T47D (cell line): ENCODE data around the gene SCAF11.

DNA sequence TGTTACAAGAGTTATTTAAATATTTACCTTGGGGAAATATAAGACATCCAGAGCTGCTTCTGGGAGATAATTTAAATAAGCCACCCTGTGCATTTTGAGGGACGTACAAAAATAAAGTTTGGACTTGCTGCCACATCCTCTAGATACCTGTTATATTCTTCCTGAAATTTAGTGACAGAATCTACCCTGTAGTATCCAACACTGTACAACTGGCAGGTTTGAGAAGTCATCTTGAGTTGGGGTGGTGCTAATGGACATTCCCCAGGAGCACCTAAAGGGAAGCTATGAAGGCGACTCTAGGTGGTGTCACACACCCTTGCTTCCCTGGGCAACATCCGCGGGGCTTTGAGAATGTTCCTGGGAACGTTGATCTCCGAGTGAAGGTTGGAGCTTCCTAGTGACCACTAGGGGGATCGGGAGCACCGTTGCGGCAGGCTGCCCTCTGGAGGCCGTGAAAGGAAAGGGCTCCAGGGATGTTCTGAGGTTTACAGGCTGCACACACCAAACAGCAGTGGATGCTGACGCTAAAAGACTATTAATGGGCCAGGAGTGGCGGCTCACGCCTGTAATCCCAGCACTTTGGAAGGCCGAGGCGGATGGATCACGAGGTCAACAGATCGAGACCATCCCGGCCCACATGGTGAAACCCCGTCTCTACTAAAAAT is 72.5 kb upstream of the NELL2 start:
- RRBS: no CpG with 5 or more reads among the region's 19 CpGs

- RRBS: no CpG with 5 or more reads among the region's 4 CpGs
Measured at GRCh38 chr12:45415161-45415893, 199.4 kb downstream of the ANO6 start.

GRCh38 chr12:45732170-45732630 is 2.7 kb downstream of the ARID2 start:
- RRBS: no CpG with 5 or more reads among the region's 5 CpGs

- RRBS: no CpG with 5 or more reads among the region's 3 CpGs
Measured at GRCh38 chr12:45768214-45769465, 39.1 kb downstream of the ARID2 start.

DNA sequence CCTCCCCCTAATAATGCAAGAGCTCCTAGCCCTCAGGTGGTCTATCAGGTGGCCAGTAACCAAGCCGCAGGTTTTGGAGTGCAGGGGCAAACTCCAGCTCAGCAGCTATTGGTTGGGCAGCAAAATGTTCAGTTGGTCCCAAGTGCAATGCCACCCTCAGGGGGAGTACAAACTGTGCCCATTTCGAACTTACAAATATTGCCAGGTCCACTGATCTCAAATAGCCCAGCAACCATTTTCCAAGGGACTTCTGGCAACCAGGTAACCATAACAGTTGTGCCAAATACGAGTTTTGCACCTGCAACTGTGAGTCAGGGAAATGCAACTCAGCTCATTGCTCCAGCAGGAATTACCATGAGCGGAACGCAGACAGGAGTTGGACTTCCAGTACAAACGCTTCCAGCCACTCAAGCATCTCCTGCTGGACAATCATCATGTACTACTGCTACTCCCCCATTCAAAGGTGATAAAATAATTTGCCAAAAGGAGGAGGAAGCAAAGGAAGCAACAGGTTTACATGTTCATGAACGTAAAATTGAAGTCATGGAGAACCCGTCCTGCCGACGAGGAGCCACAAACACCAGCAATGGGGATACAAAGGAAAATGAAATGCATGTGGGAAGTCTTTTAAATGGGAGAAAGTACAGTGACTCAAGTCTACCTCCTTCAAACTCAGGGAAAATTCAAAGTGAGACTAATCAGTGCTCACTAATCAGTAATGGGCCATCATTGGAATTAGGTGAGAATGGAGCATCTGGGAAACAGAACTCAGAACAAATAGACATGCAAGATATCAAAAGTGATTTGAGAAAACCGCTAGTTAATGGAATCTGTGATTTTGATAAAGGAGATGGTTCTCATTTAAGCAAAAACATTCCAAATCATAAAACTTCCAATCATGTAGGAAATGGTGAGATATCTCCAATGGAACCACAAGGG is 122.1 kb downstream of the ARID2 start:
- RRBS: no CpG with 5 or more reads among the region's 11 CpGs

- RRBS: no CpG with 5 or more reads among the region's 16 CpGs
Measured at GRCh38 chr12:45926454-45927783, 63.5 kb downstream of the SCAF11 start.

GRCh38 chr12:45990169-45990775 is at the start of gene SCAF11:
TSS of gene SCAF11 (minus strand) at chr12:45990574.
- RRBS: under 1% methylated on average over 8 of the region's 61 CpGs

DNA sequence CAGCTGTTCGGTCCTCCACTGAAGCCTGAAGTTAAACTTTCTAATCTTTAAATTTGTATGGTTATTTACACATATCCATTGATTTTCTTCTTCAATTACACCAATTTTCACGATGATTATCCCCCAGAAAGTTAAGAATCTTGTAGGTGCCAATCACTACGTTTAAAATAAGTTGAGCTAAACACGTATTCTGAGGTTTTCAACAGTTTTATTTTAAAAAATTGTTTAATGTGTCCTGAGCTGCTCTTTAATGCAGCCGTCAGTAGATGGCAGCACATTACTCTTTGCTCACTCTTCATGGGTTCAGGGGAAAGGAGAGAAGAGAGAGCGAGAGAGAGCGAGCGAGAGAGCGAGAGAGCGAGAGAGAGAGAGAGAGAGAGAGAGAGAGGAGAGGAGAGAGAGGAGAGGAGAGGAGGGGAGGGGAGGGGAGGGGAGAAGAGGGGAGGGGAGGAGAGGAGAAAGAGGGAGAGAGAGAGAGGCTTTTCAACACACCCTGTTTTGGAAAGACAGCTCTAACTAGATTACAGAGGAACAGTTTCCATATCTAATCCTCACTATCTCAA is 134.7 kb upstream of the SCAF11 start:
- RRBS: no CpG with 5 or more reads among the region's 10 CpGs

GRCh38 chr12:46195191-46195742 is 73.6 kb downstream of the SLC38A1 start:
- RRBS: no CpG with 5 or more reads among the region's 12 CpGs

DNA sequence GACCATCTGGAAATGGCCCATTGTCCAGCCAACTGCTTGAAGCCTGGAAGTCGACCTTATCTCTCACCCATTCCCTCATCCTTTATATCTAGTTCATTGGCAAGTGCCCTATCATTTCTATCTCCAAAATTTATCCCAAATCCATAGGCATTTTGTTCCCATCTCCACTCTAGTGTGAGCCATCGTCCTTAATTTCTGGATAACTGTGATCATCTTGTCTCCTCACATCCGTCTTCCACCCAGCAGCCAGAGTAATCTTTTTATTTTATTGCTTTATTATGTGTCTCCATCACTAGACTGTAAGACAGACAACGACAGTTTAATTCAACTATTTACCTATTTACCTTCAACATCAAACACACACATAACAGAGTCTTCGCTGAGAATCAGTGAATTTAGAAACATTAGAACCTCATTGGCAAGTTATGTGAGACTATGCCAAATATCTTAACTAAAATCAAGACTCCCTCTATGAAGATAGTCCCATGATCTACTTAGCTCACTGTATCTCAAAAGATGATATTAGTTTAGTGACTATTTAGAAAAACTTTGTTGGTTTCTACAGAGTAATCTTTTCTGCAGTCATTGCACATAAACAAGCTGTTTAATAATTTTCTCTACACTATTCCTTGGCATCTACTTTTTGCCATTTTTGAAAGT is 55.2 kb downstream of the SLC38A1 start:
- RRBS: no CpG with 5 or more reads among the region's 5 CpGs

DNA sequence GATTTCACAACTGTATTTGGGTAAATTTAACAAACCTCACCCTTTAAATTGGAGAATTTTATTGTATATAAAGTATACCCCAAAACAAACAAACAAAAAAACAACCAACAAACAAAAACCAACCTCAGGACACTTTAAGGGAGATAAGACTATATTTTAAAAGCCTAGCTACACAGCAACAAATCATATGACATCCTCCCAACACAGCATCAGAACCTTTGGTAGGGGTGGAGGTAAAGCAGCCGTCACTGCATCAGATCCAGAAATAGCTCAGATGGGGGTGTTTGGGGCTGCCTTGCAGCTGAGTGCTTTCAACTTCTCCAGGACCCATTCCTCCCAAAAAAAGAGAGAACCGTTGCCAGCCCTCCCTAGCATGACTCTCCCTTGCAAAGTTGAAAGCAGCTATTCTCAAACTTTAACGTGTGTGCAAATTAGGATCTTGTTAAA is 54.2 kb downstream of the SLC38A1 start:
- RRBS: no CpG with 5 or more reads among the region's 3 CpGs

GRCh38 chr12:46216130-46216591 is 52.7 kb downstream of the SLC38A1 start:
- RRBS: no CpG with 5 or more reads among the region's 5 CpGs

DNA sequence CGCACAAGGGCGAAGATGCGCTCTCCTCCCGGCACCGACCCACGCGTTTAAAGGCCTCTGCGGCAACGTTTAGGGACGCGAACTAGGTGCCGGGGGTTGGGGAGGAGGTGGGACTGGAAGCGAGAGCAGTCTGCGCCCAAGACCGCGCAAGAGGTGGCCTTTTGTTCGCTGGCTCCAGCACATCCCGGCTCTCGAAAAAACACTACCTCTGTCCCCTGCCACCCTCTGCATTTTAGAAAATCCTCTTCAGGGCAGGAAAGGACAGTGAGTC is 1.3 kb downstream of the SLC38A1 start:
- RRBS: 2% methylated on average over 15 of the region's 19 CpGs

GRCh38 chr12:46365875-46366769 is 6.5 kb downstream of the SLC38A2 start:
- RRBS: no CpG with 5 or more reads among the region's 7 CpGs

GRCh38 chr12:46369972-46370148 is 2.7 kb downstream of the SLC38A2 start:
- RRBS: no CpG with 5 or more reads among the region's 3 CpGs

DNA sequence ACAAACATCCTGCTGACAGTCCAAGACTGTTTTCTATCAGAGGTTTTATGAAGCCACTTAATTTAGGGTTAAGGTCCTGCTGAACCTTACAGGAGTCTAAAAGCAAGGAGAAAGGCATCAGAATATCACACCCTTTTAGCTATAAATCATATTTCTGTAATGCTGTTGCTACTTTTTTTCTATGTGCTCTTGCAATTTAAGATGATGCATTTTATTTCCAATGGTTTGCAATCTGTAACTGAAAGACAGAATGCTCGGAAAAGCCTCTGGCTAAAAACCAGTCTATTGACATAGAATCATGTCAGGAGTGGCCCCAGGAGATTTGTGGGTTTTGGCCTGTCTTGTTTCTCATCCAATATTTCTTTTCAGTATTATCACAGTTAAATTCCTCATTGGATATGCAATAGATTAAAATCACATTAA is 18.9 kb upstream of the SLC38A2 start:
- RRBS: no CpG with 5 or more reads among the region's 1 CpG

- RRBS: no CpG with 5 or more reads among the region's 4 CpGs
Measured at GRCh38 chr12:46400188-46401021, 27.8 kb upstream of the SLC38A2 start.

DNA sequence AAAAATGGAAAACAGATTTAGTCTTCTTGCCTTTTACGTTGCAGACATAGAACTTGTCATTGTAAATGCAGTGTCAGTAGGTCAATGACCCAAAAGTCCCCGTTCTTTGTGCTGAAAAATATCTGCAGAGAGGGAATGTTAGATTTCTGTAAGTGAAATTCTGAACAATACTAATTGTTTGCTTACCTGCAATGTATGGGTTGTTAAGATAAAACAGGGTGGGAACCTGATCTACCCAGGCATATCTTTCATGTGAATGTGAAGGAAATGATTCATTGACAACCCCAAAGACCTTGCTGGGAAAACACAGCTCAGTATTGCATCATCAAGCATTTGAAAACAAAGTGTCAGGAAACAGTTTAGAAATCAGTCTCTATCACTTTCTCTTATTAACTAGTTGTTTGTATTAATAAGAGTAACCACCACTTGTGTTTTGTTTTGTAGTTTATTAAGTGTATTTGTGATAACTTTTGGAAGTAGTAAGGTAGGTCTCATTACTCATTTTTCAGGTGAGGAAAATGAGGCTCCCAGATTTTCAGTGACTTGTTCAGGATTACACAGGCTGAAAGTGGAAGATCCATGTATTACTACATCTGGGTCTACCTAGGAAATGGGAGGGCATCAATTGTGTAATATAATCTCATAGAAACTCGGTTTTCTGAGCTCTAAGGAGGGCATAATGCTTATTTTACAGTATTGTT is 57.9 kb upstream of the SLC38A2 start:
- RRBS: no CpG with 5 or more reads among the region's 3 CpGs

DNA sequence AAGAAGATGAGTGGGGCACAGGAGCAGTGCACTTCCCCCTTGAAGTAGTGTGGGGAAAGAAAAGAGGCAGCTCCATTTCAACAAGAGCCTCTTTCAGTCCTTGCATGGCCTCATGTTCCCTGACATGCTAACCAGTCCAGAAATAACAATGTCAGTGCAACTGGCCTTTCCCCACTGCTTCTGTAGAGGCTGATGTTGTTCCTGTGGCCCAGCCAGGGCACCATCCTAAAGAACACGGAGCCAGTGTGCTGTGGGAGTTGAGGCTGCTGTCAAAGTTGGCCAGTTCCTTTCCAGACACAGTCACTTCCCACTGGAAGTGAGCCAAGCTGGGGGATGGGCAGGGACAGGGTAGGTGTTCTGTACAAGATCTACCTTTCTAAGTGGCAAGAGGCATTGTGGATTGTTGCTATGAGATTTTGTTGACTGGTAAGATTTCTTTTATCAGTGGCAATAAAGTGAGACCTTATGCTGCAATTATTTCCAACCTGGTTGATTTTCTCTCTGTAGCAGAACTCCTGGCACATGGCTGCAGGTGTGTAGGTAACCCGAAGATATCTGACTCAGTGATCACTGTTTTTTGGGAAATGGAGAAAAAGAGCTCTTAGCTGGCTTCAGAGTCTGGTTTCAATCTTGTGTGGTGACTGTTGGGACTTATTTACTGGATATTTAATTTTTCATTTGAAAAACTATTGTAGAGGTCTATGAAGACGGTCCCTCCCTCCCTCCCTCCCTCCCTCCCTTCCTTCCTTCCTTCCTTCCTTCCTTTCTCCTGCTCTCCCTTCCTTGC is 77.9 kb upstream of the SLC38A2 start:
- RRBS: no CpG with 5 or more reads among the region's 3 CpGs